Smooth muscle cell (in vitro differentiated cells): Measurements from ENCODE around the gene NMBR.

DNA sequence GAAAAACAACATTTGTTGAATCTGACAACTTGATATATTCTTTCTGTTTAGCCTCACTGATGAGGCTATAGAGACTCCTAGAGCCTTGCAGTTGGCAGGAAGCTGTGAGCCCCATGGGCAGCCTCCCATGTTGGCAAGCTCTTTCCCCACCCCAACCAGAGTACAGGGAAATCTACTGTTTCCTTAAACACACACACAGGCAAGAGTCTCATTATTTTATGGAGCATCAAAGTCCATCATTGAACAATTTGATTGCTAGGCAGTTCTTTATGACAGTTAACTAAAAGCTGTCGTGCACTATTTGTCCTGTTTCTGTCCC is 498.2 kb upstream of the CITED2 start:
- RAMPAGE, long total RNA = no peak

DNA sequence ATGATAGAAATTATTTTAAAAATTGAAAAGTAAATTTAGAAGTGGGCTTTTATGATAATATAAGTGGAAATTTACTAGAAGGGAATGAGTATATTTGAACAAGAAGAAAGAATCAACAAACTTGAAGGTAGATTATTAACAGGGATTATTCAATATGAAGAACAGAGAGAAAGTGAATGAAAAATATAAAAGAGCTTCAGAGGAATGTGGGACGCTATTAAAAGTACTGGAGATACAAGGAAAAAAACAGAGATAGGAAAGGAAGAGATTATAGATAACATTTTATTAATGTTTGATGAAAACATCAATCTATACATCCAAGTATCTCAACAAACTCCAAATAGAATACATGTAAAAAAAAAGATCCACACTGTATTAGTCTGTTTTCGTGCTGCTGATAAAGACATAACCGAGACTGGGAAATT is 1014.4 kb upstream of the CITED2 start:
- RAMPAGE, long total RNA = no peak

DNA sequence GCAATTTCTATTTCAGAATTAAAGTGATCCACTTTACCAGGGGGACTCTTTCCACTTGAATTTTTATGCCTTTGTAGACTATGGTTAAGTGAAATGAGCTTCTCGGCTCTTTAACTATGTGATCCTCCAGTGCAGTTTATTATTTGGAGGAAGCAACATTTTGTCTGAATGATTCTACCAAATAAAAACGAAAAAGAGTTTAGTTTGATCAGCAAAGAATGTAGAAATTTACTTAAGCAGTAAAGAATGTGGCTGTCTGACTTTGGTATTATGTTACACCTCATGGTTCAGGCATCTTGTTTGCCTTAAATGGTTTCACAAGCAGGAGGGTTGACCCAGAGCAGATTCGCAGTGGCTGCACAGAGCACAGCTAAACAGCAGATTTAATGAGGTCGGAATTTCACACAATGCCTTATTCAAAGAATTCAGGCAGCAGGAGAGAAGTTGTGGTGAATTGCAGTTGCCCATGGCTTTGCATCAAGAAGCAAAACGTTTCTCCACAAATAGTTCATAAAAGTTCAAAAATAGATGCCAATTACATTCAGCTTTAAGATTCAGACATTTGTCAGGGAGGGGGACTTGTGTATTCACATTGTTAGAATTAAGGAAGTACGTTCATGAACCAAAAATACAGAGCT is 1163.3 kb upstream of the CITED2 start:
- RAMPAGE, long total RNA = no peak

- RAMPAGE, long total RNA = no peak
Measured at GRCh38 chr6:141153454-141153788, 979.3 kb upstream of the GJE1 start.

DNA sequence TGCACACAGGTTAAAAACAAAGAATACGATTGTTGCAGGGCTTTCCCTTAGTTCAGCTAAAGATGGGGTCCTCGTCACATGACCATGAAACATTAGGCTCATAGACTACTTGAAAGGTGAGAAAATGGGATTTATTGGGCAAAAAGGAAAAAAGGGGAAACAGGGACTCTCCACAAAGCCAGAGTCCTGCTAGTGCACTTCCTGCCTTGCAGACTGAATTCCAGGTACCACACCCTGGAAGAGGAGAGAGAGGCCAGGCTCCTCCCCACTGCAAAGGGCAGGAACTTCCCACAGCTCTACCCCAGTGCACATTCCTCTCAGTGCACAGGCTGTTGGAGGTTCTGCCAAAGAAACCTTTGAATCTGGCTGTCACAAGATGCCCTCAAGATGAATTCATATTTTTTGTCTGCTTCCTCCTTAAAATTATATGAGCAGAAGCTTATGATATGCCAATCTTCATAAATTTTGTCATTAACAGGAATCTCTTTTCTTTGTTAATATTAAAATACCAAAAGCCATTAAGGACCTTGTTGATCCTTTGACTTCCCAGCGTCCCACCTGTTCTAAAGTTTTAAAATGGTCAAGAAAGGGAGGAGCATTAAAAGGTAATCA is 920.4 kb upstream of the GJE1 start:
- RAMPAGE, long total RNA = no peak

DNA sequence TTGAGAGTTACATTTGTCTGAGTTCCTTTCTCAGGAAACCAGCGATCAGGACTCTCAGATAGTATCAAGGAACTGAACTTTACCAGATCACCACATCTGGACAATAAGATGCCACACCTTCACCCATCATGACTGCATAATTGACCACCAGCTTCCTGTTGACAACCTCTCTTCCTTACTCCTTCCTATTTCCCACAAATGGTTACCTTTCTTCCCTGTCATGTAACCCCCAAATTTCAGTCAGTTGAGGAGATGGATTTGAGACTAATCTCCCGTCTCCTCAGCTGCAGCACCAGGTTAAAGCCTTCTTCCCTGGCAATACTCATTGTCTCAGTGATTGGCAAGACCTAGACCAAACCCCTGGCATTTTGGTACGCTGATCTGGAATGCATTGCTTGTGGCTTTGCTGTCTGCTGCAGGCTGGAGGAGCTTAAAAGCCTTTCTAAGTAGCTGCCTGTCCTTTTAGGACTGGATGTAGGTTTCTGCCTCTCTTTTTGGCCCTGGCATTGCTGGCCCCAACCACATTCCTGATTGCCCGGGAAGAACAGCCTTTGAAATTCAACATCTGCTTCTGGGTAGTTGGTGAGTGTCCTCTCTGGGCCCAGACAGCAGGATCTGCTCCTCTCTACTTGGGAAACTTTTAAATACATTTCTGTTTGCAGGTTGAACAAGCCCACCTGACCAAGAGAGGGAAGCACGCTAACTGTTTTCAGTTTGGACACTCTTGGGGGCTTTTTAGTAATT is 729.6 kb upstream of the GJE1 start:
- RAMPAGE, long total RNA = no peak

GRCh38 chr6:141552437-141553056 is 580.2 kb upstream of the GJE1 start:
- RAMPAGE, long total RNA = no peak

DNA sequence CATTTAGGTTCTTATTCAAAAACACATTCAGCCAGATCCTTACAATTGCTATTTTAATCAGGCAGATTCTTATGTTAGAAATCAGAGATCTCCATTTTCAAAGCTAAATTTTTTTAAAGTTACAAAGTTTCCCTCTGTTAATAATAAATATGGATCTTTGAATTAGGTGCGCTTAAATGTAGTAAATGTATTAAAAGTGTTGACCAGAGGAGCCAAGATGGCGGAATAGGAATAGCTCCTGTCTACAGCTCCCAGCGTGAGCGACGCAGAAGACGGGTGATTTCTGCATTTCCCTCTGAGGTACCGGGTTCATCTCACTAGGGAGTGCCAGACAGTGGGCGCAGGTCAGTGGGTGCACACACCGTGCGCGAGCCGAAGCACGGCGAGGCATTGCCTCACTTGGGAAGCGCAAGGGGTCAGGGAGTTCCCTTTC is 386.9 kb upstream of the GJE1 start:
- RAMPAGE, long total RNA = no peak

DNA sequence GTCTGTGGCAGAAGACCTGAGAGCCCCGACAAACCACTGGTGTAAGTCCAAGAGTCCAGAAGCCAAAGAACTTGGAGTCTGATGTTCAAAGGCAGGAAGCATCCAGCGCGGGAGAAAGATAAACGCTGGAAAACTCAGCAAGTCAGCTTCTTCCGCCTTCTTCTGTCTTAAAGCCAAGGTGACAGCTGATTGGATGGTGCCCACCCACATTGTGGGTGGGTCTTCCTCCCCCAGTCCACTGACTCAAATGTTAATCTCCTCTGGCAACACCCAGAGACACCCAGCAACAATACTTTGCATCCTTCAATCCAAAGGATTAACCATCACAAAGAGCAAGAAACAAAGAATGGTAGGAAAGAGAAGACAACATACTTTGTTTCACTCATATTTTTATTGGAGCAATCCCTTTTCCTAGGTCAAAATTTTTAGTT is 102.4 kb upstream of the GJE1 start:
- RAMPAGE, long total RNA = start-site peak on the minus strand centred at position 150 of the sequence, 29 bp wide, 20 and 21 reads in 2 replicates

DNA sequence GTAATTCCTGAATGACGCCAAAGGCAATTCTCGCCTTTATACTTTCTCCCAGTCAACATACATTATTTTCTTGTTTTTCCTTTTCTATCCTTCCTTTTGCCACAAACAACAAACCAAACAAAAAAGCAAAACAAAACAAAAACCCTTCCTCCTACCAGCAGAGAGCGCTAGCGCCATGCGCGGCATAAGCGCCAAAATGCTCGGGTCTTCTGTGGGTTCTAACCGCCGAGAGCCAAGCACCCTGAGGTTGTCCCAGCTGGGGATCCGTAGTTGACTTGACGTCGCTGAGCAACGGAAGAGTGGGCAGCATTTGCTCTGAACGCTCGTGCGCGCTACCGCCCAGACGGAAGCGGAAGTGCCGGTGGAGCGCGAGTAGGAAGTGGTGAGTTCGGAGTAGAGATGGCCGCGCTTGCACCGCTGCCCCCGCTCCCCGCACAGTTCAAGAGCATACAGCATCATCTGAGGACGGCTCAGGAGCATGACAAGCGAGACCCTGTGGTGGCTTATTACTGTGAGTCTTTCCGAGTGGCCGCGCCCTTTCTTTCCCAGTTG is at the start of gene NMBR:
Gene NMBR, minus strand, starts transcription at position 234 of the 552 bp plus-strand sequence.
- RAMPAGE, long total RNA = start-site peak on the plus strand centred at position 369 of the sequence, 57 bp wide, 725 and 909 reads in 2 replicates

DNA sequence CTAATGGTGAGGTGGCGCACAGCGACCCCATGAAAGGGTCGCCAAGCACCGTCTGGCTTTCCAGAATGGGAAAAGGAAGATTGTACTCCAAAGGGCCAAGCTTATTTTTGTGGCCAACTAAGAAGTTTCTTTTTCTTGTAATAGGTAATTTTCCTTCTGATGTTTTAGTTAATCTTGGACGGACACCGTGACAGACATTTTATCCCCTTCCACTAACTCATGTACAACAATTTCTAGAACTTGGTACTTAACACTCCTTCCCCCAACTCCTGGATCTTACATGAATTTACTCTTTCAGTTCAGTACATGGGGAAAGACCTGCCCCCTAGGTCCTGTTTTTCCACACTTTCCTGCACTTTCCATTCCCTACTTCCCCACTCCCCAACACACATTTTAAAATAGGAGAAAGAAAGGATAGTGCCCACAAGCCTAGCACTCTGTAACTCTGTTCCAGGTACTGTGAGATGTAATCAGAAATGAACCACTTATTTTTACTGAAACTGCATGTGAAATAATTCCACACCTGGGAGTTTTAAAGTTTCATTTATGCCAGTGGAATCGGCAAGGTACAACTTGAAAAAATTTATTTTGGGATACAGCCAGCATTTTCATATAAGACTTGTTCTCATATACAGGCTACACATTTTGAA is 1.3 kb downstream of the ADGRG6 start:
- RAMPAGE, long total RNA = no peak

- RAMPAGE, long total RNA = no peak
Measured at GRCh38 chr6:142710044-142710499, 234.9 kb downstream of the HIVEP2 start.

DNA sequence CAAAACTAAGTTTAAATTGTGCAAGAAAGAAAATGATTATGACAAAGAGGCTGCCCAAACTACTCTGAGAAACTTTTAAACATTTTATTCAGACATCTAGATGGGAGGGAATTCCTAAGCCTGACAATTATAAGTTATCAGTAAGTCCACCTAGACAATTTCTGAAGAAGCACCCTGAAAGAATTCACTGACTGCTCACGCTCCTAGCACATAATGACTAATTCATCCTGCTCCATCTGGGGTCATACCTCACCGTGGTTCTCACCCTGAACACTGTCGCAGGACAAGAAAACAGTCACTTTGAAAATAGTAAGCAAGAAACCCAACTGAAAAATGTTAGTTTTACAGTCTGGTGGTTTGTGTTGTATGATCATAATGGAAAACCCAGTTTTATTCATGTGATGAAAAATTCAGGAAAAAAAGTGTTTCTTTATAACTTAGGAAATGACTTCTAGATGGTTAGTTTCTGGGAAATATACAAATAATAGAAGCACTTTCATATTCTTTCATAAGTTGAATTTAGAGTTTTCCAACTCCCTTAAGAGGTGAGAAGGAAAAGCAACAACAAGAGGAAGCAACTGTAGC is 94.3 kb downstream of the HIVEP2 start:
- RAMPAGE, long total RNA = no peak

GRCh38 chr6:142858949-142859432 is 86.0 kb downstream of the HIVEP2 start:
- RAMPAGE, long total RNA = no peak

GRCh38 chr6:142918102-142918723 is 26.8 kb downstream of the HIVEP2 start:
- RAMPAGE, long total RNA = no peak

DNA sequence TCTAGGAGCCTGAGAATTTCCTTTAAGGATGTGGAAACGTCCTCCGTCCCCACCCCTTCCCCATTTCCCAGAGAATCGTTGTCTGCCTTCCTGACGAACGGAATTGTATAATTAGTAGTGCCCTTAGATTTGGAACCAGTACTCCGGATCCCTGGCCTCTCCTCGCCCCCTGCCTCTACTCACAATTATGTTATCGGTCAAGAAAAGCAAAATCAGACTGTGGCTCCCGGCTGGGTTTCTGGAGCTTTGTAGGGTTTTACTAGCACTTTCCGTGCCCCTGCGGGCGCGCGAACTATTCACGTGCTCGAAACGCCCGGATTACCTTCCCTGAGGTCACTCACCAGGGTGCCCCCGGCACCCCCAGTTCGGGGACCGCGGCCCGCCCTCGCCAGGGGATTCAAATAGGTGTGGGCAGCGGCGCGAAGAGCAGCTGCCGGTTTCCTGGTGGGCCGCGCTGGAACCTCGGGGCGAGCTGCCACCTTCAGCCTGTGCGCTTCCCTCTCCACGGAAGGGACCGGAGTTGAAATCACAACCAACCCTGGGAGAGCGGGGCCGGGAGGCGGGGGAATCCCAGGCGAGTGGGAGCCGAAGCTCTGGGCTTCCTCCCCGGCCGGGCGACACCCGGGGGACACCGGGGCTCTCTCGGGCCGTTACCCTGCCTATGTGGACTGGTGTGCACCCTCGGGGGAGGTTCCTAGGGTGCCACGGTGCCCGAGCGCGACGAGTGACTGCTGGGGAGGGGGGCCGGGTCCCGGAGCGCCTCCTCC is 1.9 kb upstream of the HIVEP2 start:
- RAMPAGE, long total RNA = no peak

DNA sequence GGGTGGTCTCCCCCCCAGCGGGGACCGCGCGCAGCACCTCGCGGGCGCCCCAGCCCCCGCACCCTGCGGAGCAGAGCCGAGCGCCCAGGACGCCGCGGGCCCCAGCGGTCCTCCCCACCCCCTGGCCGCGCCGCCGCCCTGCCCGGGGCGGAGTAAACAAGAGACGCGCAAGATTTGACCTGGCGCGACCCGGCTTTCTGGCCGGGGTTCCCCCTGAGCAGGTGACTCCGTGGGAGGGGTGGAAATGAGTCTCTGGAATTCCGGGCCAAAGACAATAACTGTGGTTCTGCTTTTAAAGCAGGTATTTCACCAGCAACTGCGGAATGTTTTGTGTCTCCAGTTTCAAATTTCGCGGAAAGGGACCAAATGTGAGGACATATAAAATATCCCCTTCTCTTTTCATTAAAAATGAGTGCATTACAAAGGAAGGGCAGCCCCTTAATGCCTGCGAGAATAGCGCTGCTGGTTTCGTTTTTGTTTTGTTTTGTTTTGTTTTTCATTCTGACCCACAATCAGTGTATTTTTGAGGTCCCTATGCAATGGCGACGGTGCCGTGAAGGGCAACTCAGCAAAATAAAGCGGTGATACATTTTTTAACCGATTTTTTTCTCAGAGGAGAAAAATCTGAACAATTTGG is 2.6 kb upstream of the HIVEP2 start:
- RAMPAGE, long total RNA = no peak

DNA sequence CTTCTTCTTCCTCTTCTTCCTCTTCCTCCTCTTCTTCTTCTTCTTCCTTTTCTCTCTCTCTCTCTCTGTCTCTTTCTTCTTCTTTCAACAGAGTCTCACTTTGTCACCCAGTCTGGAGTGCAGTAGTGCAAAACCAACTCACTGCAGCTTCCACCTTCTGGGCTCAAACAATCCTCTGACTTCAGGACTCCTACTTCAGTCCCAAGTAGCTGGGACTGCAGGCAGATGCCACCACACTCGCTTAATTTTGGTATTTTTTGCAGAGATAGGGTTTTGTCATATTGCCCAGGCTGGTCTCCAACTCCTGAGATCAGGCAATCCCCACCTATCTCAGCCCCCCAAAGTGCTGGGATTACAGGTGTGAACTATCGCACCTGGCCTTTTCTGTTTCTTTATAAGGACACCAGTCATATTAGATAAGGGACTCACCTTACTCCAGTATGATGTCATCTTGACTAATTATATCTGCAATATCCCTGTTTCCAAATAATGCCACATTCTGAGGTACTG is 6.6 kb upstream of the AIG1 start:
- RAMPAGE, long total RNA = no peak

DNA sequence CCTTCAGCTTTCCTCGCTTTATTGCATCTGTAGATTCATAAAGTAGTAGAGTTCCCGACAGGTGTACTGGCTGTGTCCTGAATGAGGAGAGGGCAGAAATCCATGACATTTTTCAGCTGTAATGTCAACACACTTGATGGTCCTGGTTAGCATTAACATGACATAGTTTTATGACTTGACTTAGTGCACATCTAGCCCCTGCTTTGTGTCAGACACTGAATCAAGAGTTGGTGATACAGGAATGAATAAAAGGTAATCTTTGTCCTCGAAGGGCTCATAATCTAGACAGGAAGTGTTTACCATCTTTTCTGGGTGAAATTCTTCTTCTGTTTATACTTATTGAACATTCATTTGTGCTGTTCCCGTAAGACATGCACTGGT is 55.1 kb downstream of the AIG1 start:
- RAMPAGE, long total RNA = no peak

DNA sequence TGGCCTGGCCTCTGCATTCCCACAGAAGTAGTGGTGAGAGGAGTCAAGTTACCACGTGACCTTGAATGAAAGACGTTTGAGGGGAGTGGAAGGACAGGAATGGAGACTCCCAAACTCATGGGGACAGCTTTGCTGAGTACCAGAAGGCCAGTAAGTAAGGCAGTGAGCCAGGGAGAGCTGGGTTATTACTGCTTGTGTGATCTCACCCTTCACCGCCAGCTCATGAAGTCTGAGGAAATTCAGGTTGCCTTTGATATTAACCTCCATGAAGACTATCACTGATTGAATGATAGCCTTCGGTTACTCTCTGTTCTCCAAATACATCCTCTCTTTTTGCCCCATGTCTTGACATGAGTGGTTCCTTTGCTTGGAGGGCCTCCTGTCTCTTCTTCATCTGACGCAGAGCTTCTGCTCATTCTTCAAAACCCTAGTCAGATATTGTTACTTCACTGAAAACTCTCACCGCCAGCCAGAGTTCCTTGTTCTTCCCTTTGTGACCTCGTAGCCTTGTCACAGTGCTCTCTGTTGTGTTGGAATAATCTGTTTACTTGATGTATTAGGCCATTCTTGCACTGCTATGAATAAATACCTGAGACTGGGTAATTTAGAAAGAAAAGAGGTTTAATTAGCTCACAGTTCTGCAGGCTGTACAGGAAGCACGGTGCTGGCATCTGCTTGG is 50.2 kb upstream of the FUCA2 start:
- RAMPAGE, long total RNA = no peak